ENCODE measurements around a stretch of chr14.

DNA sequence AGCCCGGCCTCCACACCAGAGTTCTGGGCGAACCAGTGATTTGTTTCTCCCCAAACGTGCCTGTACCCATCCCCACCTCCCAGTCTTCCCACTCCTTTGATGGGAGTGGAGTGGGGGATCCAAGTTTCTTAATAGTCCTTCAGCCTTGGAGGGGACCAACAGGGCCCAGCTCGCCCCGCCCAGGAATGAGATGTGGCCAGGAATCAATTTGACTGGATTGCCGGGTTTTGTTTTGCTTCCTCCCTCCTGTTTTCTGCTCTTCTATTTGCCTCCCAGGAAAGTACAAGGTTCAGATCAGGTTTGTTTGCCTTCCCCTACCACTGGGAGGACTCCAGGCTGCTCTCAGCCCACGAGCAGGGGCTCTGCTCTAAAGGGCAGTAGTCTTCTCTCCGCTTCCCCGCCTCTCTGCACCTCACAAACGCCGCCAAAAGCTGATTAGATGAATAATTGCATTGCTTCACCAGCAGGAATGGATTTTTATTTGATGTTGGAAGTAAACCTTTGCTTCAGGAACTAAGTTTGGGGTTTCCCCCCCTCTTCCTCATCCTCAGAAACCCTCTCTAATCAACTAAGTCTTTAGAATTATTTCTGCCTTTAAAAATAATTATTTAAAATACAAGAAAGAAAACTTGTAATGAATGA is 5.0 kb downstream of the IRF2BPL start:
- PRO-cap, result no peak
- RAMPAGE, long total RNA, result no peak

DNA sequence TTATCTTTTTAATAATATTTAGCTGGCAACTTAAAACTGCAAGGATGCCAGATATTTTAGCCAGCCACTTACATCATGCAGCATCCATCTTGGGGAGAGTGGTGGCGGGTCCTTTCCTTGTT is 12.3 kb upstream of the IRF2BPL start:
- PRO-cap, result no peak
- RAMPAGE, long total RNA, result no peak

DNA sequence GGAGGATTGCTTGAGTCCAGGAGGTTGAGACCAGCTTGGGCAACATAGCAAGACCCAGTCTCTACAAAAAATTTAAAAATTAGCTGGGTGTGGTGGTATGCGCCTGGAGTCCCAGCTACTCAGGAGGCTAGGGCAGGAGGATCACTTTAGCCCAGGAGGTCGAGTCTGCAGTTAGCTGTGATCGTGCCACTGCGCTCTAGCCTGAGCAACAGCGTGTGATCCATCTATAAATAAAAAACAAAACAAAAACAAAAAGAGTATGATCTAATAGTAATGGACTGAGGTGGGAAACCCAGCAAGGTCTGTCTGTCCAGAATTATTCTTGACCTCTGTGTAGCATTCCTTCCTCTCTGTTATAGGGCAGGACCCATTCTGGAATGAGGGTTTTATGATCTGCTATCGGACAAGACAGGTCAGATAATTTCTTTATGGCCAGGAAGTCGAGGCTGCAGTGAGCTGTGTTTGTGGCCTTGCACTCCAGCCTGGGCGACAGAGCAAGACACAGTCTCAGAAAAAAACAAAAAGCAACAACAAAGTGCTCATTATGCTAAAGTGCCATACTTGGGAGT is 3.9 kb downstream of the CIPC start:
- PRO-cap, result no peak
- RAMPAGE, long total RNA, result no peak

- PRO-cap, result no peak
- RAMPAGE, long total RNA, result no peak
These were observed 19.0 kb downstream of the ZDHHC22 start for GRCh38 chr14:77122591-77122959.

- PRO-cap, result no peak
- RAMPAGE, long total RNA, result no peak
These were observed 22.7 kb downstream of the TMEM63C start for GRCh38 chr14:77204146-77204936.

DNA sequence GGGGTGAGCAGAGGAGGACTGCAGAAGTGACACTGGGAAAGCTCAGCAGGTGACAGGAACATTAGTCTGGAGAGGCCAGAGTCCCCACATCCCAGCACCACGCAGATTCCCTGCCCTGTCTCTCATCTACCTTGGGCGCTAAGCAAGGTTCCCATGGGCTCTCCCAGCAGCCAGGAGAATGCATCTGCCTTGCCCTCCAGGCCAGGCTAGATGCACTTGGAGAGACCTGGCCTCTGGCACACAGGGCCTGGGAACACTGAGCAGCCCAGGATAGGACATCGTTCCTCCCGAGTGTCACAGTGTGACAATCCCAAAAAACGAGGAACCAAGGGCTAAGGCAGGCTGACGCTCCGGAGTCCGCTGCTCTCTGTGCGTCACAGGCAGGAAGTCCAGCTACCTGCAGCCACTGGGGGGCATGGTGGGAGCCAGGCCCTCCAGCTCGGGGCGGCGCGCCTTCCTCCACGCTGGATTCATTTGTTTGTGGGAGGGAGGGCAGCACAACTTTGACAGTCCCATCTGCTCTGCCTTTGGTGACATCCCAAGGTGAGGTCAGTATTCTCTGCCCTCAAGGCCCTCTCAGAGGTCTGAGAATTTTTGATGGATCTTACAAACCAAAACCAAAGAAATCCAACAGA is 5.4 kb upstream of the NGB start:
- PRO-cap, result no peak
- RAMPAGE, long total RNA, result no peak

- PRO-cap, result no peak
- RAMPAGE, long total RNA, result no peak
These were observed 24.5 kb downstream of the POMT2 start for GRCh38 chr14:77296183-77296516.

- PRO-cap, result no peak
- RAMPAGE, long total RNA, result no peak
These were observed 14.4 kb downstream of the POMT2 start for GRCh38 chr14:77305999-77307018.

- PRO-cap, result no peak
- RAMPAGE, long total RNA, result no peak
These were observed 13.7 kb downstream of the POMT2 start for GRCh38 chr14:77307027-77307426.

DNA sequence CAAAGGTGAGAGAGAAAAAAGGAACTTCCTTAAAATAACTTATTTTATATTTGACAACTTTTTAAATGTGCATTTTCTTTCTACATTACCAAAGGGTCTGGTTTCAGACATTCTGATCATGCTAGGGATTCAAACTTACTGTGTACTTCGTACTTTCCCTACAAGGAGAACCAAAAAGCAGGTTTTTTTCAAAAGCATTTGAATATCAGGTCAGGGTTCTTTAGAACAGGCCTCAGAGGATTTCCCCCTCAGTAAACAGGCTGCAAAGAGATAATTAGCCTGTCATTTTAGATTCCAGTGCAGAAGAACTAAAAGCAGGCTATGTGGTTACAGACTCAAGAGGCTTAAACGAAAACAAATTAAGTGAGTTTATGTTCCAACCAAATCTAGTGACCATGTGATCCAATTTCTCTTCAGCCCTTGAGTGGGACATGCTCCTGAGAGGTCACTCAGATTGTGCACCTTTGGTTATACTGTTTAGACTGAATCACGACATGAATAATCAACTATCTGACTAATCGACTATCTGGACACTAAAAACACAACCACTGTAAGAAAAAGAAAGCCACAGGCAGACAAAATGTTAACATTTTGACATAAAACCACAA is 4.6 kb downstream of the TMED8 start:
- PRO-cap, result no peak
- RAMPAGE, long total RNA, result no peak

- PRO-cap, result no peak
- RAMPAGE, long total RNA, result no peak
These were observed 6.3 kb downstream of the VIPAS39 start for GRCh38 chr14:77451169-77451424.

- PRO-cap, result no peak
- RAMPAGE, long total RNA, result no peak
These were observed 14.6 kb downstream of the SPTLC2 start for GRCh38 chr14:77601598-77602546.

DNA sequence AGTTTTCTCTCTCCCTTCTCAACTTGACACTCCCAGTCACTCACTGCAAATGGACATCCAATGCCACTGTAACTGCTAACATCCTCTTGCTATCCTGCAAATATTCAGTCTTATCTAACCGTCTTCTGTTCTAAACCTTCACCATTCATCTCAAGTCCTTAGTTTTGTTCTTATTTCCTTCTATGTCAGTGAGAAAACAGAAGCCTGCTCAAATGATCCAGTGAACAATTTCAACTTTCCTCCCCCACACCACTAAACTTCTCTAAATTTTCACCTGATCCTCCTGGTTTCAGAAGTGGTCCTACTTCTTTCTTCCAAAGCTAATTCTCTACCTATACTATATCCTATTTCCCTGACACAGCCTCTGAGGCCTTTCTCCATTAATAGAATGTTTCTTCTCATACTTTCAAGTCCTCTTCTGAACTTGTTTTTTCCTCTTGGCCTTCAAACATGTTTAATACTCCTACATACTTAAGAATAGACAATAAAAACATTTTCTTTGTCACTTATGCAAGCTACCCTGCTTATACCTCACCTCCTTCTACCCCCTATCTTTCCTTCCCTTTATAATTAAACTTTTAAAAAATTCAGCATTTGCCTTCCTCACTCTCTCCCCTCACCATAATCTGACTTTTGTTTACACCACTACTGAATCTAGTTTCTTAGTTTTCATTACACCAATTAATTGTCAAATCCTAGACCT is 20.7 kb downstream of the ALKBH1 start:
- PRO-cap, result no peak
- RAMPAGE, long total RNA, result no peak

GRCh38 chr14:77981599-77981921 is 181.7 kb downstream of the ADCK1 start:
- PRO-cap, result no peak
- RAMPAGE, long total RNA, result no peak

GRCh38 chr14:79313949-79314148 is 897.5 kb downstream of the DIO2 start:
- PRO-cap, result no peak
- RAMPAGE, long total RNA, result no peak

GRCh38 chr14:81026368-81026719 is 70.9 kb downstream of the TSHR start:
- PRO-cap, result no peak
- RAMPAGE, long total RNA, result no peak

DNA sequence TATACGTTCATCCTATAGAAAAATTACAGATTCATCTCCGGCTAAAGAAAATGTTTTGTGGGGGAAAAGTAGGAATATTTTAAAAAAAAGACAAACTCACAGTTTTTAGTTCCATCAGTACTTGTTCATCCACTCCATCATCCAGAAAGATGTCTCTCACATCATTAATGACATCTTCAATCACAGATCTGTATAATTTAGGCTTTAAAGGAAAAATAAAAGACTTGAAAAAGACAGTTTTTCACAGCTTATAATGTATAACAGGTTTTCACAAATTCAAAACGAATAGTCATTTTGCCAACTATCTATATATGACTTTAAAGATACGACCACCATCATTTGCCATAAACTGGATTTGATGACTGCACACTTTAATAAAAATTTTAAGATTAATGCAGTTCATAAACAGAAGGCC is 4.4 kb downstream of the GTF2A1 start:
- PRO-cap, result no peak
- RAMPAGE, long total RNA, result no peak

GRCh38 chr14:81236844-81237402 is 16.2 kb upstream of the GTF2A1 start:
- PRO-cap, result no peak
- RAMPAGE, long total RNA, result no peak

DNA sequence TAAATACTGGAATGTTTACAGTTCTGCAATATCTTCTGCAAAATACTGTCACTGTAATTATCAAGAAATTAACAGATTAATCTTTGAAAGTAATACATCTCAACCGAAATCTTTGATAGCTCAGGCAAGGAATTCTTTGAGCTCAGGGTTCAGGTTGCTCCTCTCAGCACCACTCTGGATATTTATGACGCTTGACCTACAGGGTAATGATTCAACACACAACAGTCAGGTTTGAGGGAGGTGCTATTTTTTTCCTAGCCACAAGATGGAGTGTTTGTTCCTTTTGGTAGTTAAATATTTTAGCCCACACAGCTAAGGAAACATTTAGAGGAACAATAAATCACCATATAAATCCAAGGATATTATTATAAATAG is 48.6 kb upstream of the GTF2A1 start:
- PRO-cap, result no peak
- RAMPAGE, long total RNA, result no peak

GRCh38 chr14:81366015-81366573 is 34.0 kb downstream of the STON2 start:
- PRO-cap, result no peak
- RAMPAGE, long total RNA, result no peak

Data from urinary bladder (tissue), 3 donors.